ENCODE measurements around the genes PAF1, SUPT5H, SELENOV, FBL, PSMC4, ZNF546 and MAP3K10.

DNA sequence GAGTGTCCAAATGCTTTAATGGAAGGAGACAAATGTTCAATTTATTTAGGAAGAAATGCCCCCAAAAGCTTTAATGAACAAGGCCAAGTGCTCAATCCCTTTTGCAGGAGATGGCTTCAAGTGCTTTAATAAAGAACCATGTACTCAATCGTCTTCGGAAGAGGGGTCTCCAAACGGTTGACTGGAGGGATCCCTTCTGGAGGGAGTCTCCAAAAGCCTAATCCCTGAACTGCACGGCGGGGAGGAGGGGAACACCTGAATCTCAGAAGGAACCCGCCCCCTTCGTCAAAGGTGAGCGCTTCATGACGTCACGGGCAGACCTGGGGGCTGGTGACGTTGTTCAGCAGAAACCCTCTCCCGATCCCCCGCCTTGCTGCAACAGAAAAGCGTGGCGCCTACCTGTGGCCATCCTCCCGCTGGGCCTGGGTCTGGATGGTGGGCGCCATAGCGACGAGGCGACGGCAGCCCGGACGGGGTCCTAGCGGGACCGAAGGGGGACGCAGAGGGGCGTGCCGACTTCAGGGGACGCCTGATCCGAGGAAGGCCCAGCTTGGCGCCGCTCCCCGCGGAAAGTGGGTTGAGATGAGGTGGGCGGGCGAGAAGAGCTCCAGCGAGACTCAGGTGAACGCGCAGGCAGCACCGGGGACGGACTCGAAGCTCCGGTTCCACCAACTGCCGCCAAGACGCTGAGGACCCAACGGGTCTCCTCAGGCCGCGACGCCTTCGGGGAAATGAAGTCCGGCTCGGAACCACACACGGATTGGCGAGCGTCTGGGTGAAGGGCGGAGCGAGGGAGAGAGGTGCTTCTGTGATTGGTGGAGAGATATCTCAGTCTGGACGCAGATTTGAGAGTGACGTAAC is at the start of gene PAF1:
Gene PAF1, minus strand, starts transcription at position 688 of the 861 bp plus-strand sequence.
- PRO-cap: bidirectional peak, plus-strand start at position 346 of the sequence, minus-strand start at position 231 of the sequence; bidirectional peak, plus-strand start outside the sequence, minus-strand start at position 688 of the sequence

- PRO-cap: no peak
Measured at GRCh38 chr19:39399473-39400803, 6.7 kb upstream of the ZFP36 start.

DNA sequence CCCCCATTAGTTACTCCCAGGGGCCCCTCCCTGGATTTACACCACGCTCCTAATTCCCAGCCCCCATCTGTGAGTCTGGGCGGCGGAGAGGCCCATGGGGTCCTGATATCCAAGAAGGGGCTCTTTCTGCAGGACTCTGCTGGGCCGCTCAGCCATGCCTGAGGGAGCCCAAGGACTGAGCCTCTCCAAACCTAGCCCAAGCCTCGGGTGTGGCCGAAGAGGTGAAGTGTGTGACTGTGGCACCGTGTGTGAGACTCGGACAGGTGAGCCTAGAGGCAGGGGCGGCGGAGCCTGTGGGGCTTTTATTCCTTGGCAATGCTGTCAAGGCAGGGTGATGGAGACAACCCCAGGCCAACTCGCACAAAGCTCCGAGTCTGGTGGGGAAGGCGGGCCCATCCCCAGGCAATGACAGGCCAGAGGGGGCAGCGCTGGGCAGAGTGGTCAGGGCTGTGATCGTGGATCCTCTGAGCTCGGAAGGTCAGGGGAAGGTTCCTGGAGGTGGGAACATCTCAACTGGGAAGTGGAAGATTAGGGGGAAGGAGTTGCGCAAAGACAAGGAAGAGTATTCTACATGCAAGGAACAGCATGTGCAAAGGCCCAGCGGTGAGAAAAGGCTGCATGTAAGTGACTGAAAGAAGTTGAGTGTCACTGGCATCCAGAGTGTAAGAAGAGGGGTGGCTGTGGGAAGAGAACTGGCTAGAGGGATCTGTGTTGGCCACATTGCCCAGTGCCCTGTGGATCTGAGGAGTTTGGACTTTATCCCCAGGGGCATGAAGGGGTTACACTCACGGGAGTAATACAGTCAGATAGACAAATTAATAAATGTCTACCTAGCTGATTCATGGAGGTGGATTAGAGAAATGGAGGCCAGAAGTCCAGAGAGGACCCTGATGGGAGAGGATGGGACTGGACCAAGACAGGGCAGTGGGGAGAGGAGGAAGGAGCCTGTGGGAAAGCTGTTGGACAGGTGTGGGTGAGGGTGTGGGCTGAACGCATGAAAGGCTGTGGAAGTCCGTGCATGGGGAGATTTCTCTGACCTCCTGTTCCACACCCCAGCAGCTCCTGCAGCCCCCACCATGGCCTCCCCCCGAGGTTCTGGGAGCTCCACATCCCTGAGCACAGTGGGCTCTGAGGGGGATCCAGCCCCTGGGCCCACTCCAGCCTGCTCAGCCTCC is 1.9 kb downstream of the PLEKHG2 start:
- PRO-cap: no peak

DNA sequence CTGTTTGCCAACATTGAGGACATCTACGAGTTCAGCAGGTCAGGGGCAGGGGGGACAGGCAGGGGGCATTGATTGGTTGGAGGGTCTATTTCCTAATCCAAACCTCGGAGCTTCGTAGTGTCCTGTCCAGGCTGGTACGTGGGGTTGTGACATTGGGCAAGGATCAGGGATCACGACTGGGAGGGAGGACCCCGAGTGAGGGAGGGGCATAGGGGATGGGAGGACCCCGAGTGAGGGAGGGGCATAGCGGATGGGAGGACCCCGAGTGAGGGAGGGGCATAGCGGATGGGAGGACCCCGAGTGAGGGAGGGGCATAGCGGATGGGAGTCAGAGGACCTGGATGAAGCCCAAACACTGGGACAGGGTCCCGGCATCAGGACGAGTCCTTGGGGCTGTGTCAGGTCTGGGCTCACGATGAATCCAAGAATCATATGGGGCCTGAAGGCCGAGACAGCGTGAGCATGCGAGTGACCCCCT is 3.0 kb downstream of the PLEKHG2 start:
- PRO-cap: no peak

DNA sequence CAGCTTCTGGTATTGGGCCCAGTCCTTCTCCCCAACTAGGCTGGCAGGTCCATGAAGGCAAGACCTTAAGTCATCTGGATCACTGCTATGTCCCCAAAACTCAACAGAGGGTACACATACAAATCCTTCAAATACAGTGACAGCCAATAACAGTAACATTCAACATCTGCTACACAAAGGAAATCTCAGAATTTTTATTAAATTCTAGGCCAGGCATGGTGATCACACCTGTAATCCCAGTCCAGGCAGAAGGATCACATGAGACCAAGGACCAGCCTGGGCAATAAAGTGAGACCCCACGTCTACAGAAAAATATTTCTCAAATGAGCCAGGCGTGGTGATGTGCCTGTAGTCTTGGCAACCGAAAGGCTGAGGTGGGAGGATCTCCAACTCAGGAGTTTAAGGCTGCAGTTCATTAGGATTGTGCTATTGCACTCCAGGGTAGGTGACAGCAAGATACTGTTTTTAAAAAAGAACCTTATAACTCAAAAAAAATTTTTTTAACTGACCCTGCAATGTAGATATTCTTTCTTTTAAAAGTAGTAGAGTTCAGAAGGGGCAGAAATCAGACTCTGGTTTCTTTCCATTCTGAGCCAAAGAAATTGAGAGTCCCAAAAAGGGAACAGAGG is 1.3 kb downstream of the RPS16 start:
- PRO-cap: no peak

GRCh38 chr19:39445154-39446270 is at the start of gene SUPT5H:
Gene SUPT5H, plus strand, starts transcription at chr19:39445582.
- PRO-cap: bidirectional peak, plus-strand start at chr19:39445582, minus-strand start at chr19:39445482

GRCh38 chr19:39502630-39503185 is 4.0 kb downstream of the DLL3 start:
- PRO-cap: no peak

- PRO-cap: no peak
Measured at GRCh38 chr19:39514757-39516092, at the start of gene SELENOV. Gene SELENOV, plus strand, starts transcription at chr19:39515139.

DNA sequence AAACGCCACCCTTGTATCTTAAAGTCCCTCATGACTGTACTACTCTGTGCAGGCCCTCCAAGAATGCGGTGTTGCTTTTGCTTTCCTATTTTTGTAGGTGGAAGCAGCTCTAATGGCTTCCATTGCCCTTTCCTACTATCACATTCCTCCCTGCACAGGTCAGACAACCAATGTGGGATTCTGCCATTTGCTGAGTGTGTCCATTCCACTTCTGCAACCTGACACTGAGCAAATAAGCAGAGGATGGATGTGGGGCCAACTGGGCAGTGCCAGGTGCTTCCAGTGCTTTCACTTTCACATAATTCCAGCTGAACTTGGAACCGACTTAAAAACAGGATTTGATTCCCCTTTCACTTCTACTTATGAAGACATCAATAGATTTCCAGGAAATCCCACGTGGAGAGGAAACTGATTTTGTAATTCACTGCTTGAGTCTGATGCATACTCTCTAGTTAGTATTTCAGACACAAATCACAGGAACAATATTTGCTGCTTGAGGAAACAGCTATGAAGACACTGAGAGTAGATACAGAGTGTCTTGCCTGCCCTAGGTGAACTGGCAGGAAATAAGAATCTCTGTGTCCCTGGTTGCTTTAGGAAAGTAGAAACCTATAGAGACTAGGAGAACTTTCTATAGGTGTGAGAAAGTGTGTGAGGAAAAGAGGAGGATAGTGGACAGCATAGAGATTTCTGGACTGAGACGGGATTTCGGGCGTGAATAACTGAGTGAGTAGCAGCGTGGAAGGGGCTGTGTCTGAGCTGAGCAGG is 22.4 kb downstream of the LGALS16 start:
- PRO-cap: no peak

DNA sequence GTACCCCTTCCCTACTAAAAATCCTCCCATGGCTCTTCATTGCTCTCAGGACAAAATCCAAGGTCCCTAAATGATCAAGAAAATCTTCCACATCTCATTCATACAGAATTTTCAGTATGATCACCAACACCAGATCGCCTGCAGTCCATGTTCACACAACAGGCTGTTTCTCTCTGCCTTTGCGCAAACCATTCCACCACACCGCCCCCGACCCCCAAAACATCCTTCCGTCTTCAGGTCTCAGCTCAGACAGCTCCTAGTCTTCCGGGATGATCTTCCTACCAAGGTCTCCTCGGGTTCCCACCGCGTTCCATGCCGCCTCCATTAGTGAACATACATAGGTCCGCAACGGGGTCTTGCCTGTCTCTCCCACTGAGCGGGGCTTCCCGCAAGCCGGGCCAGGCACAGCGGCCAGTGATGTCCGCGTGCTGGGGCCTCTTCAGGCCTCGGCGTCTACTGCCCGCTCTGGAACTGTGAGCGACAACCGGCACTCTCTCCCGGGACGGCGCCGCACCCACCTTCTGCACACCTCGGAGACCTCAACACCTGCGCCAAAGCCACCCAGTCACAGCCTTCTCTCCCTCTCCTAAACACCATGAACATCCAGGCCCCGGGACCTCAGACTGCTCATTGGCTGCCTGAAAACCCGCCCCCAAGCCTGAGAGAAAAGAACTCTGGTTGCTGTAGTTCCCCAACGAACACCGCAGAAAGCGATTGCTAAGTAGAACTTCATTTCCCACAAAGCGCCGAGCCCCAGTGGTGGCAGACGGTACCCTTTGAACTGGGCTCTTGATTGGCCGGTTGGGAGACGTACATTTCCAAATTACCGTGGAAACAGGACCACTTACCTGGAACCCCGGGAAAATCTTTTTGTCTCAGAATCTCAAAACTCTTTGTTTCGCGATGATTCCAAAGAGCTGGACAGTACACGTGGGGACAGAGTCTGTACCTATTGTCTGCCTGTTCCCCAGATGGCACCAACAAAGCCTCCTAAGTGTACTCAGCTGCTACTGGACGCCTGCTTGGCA is 9.7 kb downstream of the DYRK1B start:
- PRO-cap: bidirectional peak, plus-strand start at position 706 of the sequence, minus-strand start at position 569 of the sequence

- PRO-cap: bidirectional peak, plus-strand start at chr19:39846470, minus-strand start at chr19:39846348
Measured at GRCh38 chr19:39845530-39846605, at the start of gene FBL. Gene FBL, minus strand, starts transcription at chr19:39846379.

- PRO-cap: no peak
Measured at GRCh38 chr19:39893317-39894379, 47.5 kb upstream of the FBL start.

- PRO-cap: no peak
Measured at GRCh38 chr19:39926888-39927430, 44.0 kb upstream of the PSMC4 start.

- PRO-cap: no peak
Measured at GRCh38 chr19:39934760-39935438, 36.1 kb upstream of the PSMC4 start.

- PRO-cap: no peak
Measured at GRCh38 chr19:39937161-39937514, 33.8 kb upstream of the PSMC4 start.

DNA sequence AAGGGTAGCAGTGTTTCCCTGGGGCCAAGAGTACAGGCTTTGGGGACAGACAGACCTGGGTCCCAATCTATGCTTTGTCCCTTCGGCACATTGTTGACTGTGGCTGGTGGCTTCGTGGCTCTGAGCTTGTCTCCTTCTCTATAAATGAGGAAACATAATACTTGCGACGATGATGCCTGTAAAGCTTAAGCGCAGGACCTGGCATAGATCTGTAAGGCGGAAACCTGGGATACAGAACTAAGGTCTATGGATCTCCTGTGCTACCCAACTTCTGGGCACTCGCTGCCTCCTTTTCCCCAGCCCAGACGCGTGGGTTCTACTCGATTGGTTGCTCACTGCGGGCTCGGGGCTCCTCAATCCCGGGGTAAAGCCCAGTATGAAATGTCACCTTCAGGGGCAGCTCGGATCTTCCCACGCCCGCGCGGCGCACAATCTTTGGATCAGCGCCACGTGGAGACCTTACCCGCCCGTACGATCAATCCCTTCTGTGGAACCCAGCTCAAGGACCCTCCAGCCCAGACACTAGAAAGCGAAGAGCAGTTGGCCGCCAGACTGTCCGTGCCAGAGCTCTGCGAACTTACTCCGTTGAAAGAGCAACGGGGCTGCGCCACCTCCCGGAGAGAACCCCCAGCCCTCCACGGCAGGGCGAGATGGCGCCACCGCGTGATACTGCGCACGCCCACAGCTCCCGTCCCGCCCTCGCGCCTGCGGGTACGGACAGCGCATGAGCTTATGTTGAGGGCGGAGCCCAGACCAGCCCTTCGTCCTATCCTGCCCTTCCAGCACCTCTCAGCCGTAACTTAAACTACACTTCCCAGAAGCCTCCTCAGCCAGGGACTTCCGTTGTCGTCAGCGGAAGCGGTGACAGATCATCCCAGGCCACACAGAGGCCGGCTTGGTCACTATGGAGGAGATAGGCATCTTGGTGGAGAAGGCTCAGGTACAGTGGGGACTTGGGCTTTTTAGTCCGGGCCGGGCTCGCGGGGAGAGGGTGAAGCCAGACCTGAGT is at the start of gene PSMC4:
Gene PSMC4, plus strand, starts transcription at position 867 of the 1,009 bp plus-strand sequence.
- PRO-cap: bidirectional peak, plus-strand start at position 886 of the sequence, minus-strand start at position 625 of the sequence

DNA sequence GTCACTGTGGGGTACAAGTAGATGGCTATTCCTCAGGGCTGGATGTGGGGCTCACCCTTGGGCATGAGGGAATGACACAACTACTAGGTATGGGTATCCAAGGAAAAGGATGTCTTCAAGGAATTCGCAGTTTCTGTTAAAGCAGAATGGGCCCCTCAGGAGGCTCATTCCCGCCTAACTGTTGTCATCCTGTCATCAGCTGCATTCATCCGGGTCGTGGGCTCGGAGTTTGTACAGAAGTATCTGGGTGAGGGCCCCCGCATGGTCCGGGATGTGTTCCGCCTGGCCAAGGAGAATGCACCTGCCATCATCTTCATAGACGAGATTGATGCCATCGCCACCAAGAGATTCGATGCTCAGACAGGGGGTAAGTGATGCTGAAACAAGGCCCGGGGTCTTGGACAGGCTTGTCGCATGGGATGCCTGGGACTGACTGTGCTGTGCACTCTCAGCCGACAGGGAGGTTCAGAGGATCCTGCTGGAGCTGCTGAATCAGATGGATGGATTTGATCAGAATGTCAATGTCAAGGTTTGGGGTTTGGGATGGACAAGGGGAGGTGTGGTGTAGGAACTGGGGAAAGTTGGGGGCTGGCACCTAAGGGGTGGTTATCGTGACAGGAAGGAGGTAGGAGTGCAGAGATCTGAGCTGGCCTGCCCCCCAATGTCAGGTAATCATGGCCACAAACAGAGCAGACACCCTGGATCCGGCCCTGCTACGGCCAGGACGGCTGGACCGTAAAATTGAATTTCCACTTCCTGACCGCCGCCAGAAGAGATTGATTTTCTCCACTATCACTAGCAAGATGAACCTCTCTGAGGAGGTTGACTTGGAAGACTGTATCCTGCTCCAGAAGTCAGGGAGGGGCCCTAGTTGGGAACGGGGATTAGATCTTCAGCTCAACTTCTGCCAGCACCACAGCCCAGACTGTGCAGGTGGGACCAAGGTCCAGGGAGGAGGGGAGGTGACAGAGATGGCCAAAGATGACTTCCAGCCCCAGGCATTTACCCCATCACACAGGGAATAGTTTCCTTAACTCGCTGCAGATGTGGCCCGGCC is 9.0 kb downstream of the PSMC4 start:
- PRO-cap: no peak

GRCh38 chr19:39996116-39997190 is at the start of gene ZNF546:
Gene ZNF546, plus strand, starts transcription at chr19:39997060.
- PRO-cap: bidirectional peak, plus-strand start at chr19:39997060, minus-strand start at chr19:39996956

- PRO-cap: no peak
Measured at GRCh38 chr19:40042573-40043102, 13.4 kb downstream of the ZNF780B start.

- PRO-cap: bidirectional peak, plus-strand start at chr19:40191099, minus-strand start at chr19:40190975; bidirectional peak, plus-strand start at chr19:40191426, minus-strand start at chr19:40191387
Measured at GRCh38 chr19:40190390-40191526, at the start of gene MAP3K10. Gene MAP3K10, plus strand, starts transcription at chr19:40191426.

All from left lobe of liver (tissue), 1 donor.